Right lobe of liver (tissue), 4 donors: Measurements from ENCODE around the gene CDKN2AIPNL.

- PRO-cap, 4 experiments, result no peak in any of the 4 experiments
- RAMPAGE, long total RNA, 2 experiments, result no peak in any of the 2 experiments
Measured at GRCh38 chr5:134138779-134139519, 24.5 kb downstream of the TCF7 start.

- PRO-cap, 4 experiments, result no peak in any of the 4 experiments
- RAMPAGE, long total RNA, 2 experiments, result no peak in any of the 2 experiments
Measured at GRCh38 chr5:134141964-134142453, 27.5 kb downstream of the TCF7 start.

DNA sequence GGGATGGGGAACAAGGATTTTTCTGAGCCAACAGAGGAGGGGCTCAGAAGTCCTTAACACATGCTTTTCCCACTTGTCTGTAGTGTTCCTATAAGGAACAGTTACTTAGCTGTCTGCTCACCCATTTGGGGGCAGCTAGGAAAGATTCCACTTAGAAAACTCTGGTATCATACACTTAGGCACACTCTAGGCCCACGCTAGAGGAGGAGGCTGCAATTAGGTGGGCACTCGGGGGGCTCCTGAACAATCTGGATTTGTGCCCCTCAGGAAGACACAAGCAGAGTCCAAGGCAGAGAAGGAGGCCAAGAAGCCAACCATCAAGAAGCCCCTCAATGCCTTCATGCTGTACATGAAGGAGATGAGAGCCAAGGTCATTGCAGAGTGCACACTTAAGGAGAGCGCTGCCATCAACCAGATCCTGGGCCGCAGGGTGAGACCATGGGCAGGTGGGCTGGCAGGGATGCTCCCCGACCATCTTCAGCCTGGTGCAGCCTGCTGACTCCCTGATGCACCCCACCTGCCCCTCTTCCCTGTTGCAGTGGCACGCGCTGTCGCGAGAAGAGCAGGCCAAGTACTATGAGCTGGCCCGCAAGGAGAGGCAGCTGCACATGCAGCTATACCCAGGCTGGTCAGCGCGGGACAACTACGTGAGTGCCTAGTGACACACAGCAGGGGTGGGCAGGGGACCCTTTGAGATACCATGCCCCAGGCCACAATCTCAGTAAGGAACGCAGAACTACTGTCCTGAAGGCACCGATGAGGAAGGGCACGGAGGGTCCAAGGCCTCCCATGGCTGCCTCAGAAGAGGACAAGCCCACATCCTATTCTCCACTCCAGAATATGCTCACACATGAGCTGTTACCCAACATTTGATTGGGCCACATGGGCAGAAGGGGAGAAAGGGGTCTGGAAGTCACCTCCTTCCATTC lies 28.2 kb downstream of the TCF7 start:
- PRO-cap, 4 experiments, result no peak in any of the 4 experiments
- RAMPAGE, long total RNA, 2 experiments, result no peak in any of the 2 experiments

GRCh38 chr5:134158322-134158825 lies 18.4 kb downstream of the SKP1 start:
- PRO-cap, 4 experiments, result no peak in any of the 4 experiments
- RAMPAGE, long total RNA, 2 experiments, result no peak in any of the 2 experiments

DNA sequence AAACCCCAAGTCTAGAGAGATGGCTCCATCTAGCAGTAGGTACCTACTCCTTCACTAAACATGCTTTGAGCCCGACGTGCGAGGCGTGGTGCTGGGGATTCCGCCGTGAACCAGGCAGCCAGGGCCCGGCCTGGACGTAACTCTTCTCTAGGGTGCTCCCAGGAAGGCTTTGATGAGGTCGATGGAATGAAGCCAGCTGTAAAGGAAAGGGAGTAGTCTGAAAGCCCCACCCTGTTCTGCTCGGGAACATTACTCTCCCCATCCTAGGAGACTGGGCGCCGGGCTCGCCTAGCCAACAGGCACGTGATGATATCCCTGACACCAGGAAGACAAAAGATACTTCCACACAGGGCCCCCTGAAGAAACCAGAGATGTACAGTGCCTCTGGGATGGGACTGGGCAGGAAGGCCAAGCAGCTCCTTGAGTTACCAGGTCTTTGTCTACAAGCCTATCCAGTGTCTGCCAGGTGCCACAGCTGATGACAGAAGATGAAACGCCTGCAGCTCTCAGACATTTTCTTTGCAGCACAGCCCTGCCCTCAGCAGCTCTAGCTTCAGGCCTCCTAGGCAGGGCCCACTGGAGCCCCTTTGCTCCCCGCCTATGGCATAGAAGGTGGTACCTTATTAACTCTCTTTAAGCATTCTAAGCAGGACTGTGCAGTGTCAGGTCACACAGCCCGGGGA lies 1.1 kb upstream of the SKP1 start:
- PRO-cap, 4 experiments, result no peak in any of the 4 experiments
- RAMPAGE, long total RNA, 2 experiments, result no peak in any of the 2 experiments

GRCh38 chr5:134224927-134225708 lies 755 bp downstream of the PPP2CA start:
- PRO-cap, 4 experiments, result peak in 3 of 4 experiments; most common plus-strand start chr5:134225597 (in 1); most common minus-strand start chr5:134225499 (in 3)
- RAMPAGE, long total RNA, 2 experiments, result no peak in any of the 2 experiments

DNA sequence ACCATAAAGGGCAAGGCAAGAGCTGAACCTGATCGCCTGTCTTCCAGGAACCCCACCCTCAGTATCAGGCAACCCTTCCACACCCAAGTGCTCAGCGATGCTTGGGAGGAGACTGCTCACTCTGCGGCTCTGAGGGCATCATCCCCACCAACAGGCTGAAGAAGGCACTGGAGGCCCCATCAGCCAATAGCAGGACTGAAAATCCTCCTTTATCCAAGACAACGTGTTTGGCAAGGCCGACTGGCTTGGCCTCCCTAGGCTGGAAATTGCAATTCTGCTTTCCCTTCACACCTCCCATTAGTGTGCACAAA lies 1.4 kb upstream of the PPP2CA start:
- PRO-cap, 4 experiments, result no peak in any of the 4 experiments
- RAMPAGE, long total RNA, 2 experiments, result no peak in any of the 2 experiments

DNA sequence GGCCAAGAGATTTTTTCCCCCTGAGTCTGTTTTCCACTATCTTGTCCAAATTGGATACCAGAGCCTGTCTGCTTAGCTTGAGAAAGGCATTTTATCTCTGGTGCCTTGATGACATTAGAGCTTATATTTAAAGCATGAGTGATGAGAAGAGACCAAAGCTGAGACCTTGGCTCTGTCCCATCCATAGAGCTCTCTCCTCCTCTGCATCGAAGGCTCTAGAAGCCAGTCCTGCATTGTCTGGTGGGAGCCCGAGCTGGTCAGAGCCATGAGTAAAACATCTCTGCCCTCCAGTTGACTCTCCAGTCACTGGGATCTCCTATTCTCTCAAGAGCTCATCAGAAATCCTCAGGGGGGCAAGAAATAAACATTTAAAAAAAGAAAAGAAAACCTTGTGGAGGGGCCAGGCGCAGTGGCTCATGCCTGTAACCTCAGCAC lies 10.5 kb upstream of the PPP2CA start:
- PRO-cap, 4 experiments, result no peak in any of the 4 experiments
- RAMPAGE, long total RNA, 2 experiments, result no peak in any of the 2 experiments

- PRO-cap, 4 experiments, result peak in 4 of 4 experiments; most common plus-strand start chr5:134370814 (in 2); most common minus-strand start chr5:134370810 (in 4)
- RAMPAGE, long total RNA, 2 experiments, result no peak in any of the 2 experiments
Measured at GRCh38 chr5:134370176-134370877, 1.0 kb upstream of the UBE2B start.

GRCh38 chr5:134372926-134373230 lies 1.5 kb downstream of the UBE2B start:
- PRO-cap, 4 experiments, result peak in 3 of 4 experiments; most common minus-strand start chr5:134373011 (in 3)
- RAMPAGE, long total RNA, 2 experiments, result no peak in any of the 2 experiments

GRCh38 chr5:134411345-134412267 lies at the start of gene CDKN2AIPNL:
Gene CDKN2AIPNL (minus strand): TSS chr5:134411881.
- PRO-cap, 4 experiments, result peak in 4 of 4 experiments; most common plus-strand start chr5:134411957 (in 3); most common minus-strand start chr5:134411854 (in 4)
- RAMPAGE, long total RNA, 2 experiments, result start-site peak on the minus strand in 2 of 2 experiments, at chr5:134411864-134411904 at its widest, 322 to 551 reads per replicate

DNA sequence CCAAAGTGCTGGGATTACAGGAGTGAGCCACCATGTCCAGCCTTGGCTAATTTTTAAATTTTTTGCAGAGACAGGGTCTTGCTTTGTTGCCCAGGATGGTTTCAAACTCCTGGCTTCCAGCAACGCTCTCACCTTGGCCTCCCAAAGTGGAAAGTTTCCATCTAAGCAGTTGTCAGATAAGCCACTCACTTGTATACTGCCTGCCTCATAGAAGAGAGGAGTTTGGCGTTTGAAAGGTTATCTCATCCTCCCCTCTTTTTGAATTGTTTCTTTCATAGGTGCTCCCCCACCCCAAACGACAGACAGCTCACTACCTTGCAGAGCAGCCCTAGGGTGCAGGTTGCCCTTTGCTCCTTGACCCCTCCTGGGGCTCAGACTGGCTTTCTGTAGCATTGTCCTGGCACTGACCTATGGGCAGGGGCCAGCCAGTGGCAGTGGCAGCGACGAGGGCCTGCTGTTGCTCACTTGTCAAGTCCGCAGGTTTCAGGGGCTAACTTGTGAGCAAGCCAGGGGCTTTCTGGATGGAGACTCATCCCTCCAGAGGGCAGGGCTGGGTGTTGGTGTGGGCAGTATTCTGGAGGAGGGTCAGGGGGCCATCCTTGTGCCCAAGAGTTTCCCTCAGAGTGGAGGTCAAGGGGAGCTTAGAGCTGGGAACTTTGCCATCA lies 53.2 kb upstream of the CDKN2AIPNL start:
- PRO-cap, 4 experiments, result peak in 3 of 4 experiments; most common plus-strand start position 434 of the sequence (in 3)
- RAMPAGE, long total RNA, 2 experiments, result no peak in any of the 2 experiments

- PRO-cap, 4 experiments, result no peak in any of the 4 experiments
- RAMPAGE, long total RNA, 2 experiments, result no peak in any of the 2 experiments
Measured at GRCh38 chr5:134510958-134511729, 14.3 kb upstream of the JADE2 start.

DNA sequence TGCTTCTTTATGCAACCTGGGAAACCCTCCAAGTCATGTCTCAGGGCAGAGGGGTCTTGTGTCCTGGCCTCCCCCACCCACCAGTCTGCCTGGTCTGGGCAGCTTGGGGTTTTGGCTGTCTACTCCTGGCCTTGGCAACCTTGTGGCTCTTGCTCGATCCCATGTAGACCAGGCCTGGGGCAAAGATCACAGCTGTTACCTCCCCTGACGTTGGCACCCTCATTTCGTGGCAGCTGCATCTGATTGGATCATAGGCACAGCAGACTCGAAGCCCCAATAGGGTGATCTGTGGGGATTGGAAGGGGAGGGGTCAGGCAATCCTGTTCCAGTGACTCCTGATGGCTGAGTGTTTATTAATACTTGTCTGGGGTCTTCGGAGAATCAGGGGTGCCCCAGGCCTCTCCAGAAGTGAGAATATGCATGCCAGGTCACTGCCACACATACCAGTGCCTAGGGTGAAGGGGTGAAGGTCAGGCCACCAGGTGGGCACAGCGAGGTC lies 28.5 kb downstream of the JADE2 start:
- PRO-cap, 4 experiments, result peak in 1 of 4 experiments; most common plus-strand start position 284 of the sequence (in 1); most common minus-strand start position 133 of the sequence (in 1)
- RAMPAGE, long total RNA, 2 experiments, result no peak in any of the 2 experiments

- PRO-cap, 4 experiments, result no peak in any of the 4 experiments
- RAMPAGE, long total RNA, 2 experiments, result no peak in any of the 2 experiments
Measured at GRCh38 chr5:134661005-134661755, 12.6 kb downstream of the SEC24A start.

GRCh38 chr5:134674635-134675640 lies 26.4 kb downstream of the SEC24A start:
- PRO-cap, 4 experiments, result no peak in any of the 4 experiments
- RAMPAGE, long total RNA, 2 experiments, result no peak in any of the 2 experiments

DNA sequence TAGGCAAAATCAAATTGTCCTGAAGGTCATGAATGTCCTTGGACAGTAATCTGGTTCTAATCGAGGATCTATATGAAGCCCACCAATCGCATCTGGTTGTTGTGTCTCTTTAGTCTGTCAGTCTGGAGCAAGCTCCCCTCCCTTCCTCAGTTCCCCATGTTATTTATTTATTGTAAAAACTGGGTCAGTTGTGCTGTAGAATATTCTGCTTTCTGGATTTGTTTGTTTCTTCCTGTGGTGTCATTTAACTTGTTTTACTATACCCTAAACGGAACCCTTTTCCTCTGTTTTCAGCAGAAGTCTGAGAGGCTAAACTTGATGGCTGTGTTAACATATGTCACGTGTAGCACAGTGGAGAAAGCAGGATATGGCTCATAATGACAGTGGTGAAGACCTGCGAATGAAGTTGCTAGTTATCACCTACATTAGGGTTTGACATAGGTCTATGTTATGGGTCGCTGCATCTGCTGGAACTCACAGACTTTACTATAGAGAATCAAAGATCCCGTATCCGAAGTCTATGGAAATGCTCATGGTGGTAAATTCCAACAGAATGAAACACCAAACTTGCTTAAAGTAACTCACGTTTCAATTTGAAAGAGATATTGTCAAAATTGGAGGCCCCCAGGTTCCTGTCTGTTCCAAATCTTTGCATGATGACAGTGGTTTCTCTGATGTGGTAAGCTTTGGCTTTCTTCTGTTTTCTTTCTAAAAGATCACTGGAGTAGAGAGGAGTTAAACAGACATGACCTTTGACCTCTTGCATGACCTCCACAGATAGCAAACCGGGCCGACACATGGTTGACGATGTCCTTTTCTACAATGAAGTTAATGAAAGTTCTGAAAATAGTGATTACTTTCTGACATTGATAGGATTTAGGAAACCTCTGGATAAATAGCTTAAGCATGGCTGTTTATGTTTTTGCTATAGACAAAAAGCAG lies 3.3 kb upstream of the CATSPER3 start:
- PRO-cap, 4 experiments, result no peak in any of the 4 experiments
- RAMPAGE, long total RNA, 2 experiments, result start-site peak on the plus strand in 1 of 2 experiments, centred at positions 216 to 370 of the sequence, 7 to 8 reads per replicate

GRCh38 chr5:135029092-135030137 lies 4.6 kb downstream of the PITX1 start:
- PRO-cap, 4 experiments, result no peak in any of the 4 experiments
- RAMPAGE, long total RNA, 2 experiments, result no peak in any of the 2 experiments

GRCh38 chr5:135035038-135035425 lies 1.0 kb upstream of the PITX1 start:
- PRO-cap, 4 experiments, result no peak in any of the 4 experiments
- RAMPAGE, long total RNA, 2 experiments, result no peak in any of the 2 experiments

DNA sequence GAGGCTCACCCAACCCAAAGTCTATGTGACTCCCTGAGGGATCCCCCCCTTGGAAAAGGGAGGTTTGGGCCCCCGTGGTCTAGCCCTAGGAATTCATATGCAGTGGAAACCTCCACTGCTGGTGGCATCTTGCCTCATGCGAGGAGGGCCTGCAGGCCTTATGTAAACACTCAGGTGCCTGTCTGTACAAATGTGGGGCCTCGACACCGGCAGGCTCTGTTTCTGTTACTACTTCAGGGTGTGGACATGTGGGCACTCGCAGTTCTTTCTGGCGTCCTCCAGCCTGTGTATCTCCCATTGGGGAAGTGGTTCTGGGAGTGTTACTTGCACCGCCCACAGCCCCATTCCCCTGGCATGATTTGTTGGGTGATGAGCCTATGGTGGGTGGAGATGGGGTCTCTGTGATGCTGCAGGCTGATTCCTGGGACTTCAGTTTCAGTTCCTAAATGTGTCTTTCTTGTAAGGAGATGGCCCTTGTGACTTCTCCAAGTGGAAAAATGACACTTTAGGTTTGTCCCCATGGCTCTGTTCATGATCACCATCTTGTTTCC lies 82.1 kb upstream of the PITX1 start:
- PRO-cap, 4 experiments, result peak in 3 of 4 experiments; most common minus-strand start position 270 of the sequence (in 3)
- RAMPAGE, long total RNA, 2 experiments, result no peak in any of the 2 experiments